SK-MEL-5 (cell line): ENCODE results near the genes UGGT2, MBNL2, RAP2A and FARP1.

DNA sequence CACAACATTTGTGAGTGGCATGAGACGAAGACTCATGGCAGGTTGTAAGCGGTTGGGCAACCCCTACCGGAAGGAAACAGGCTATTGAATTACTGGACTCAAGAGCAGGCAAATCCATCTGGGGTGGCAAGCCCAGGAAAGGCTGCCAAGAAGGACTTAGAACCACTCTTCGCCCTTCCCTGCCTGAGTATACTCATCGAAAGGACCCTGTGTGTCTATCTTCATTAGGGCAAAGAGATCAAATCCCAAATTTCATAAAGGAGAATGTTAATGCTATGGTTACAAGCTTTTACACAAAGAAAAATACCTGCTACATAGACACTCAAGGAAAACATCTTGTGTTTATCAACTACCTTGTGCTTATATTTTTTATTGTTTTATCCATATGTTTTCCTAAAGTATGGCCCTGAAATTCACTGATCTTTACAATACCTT is 22.2 kb upstream of the CLDN10 start:
RAMPAGE:
- cytosol, long total RNA: no peak
- long total RNA: no peak
- nucleus, long total RNA: no peak

GRCh38 chr13:95677776-95678465 is 982 bp downstream of the DNAJC3 start:
RAMPAGE:
- cytosol, long total RNA: no peak
- long total RNA: no peak
- nucleus, long total RNA: no peak

RAMPAGE:
- cytosol, long total RNA: start-site peak on the minus strand at chr13:96053376-96053395, 743 and 331 reads in 2 replicates
- long total RNA: no peak
- nucleus, long total RNA: start-site peak on the minus strand at chr13:96053355-96053395, 2,608 and 817 reads in 2 replicates
Measured at GRCh38 chr13:96052499-96053680, at the start of gene UGGT2. TSS of gene UGGT2 (minus strand) at chr13:96053401.

RAMPAGE:
- cytosol, long total RNA: no peak
- long total RNA: no peak
- nucleus, long total RNA: no peak
Measured at GRCh38 chr13:96091007-96091861, 1.3 kb downstream of the HS6ST3 start.

GRCh38 chr13:97221812-97223103 is at the start of gene MBNL2:
TSS of gene MBNL2 (plus strand) at chr13:97222333.
RAMPAGE:
- cytosol, long total RNA: start-site peak on the plus strand at chr13:97222274-97222357, 89 and 107 reads in 2 replicates
- long total RNA: start-site peak on the plus strand at chr13:97222295-97222338, 55 and 64 reads in 2 replicates
- nucleus, long total RNA: start-site peak on the plus strand at chr13:97222295-97222359, 107 and 52 reads in 2 replicates

DNA sequence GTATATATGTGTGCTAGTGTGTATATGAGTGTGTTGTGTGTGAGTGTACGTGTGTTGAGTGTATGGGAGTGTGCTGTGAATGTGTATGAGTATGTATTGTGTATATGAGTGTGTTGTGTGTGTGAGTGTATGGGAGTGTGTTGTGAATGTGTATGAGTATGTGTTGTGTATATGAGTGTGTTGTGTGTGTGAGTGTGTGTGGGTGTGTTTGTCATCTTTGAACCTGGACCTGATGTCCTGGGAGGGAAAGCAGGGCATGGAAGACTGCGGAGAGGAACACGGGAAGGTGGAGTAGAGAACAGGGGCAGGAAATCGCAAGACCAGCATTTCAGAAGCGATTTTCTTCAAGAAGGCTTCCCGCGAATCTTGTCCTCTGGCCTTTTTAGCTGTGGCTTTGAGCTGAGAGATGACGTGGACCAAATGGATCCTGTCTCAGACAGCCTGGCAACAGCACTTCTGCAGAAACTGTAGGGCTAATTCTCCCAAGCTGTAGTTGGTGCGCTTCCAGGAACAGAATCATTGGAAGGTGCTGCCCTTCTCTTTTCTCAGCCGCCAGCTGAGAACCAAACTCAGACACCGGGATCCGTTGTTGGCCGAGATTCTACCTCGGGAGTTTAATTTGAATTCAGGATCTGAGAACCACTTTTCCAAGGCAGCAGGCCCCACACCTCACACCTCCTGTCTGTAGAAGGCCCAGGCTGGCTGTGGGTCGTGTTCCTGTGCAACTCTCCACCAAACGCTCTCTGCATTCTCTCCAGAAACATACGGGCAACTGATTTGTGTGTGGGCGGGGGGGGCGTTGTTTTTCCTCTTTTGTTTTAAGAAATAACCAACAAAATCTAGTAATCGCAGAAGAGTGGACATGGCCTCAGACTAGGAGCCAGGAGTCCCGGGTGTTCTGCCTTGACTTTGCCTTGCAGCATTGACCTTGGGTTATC is 94.6 kb upstream of the RAP2A start:
RAMPAGE:
- cytosol, long total RNA: no peak
- long total RNA: no peak
- nucleus, long total RNA: no peak

DNA sequence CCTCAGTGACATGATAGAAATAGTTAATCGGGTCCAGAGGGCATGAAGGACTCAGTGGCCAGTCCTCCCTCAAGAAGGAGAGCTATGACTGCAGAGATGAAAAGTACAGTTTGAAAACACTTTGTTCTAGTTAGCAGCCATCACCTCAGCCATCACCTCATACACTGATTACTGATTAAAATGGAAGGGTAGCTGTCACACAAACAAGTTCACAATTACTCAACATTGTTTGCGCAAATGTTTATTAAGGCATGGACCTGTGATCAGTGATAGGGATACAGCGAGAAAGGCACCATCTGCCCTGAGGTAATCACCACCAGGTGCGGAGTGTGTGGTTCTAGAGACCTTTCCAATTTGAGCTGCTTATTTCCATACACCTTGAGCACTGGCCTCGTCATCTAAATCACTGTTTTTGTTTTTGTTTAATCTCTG is 85.3 kb upstream of the RAP2A start:
RAMPAGE:
- cytosol, long total RNA: no peak
- long total RNA: no peak
- nucleus, long total RNA: no peak

RAMPAGE:
- cytosol, long total RNA: no peak
- long total RNA: no peak
- nucleus, long total RNA: no peak
Measured at GRCh38 chr13:97434026-97434267, at the start of gene RAP2A. TSS of gene RAP2A (plus strand) at chr13:97434169.

GRCh38 chr13:98142351-98143169 is at the start of gene FARP1:
TSS of gene FARP1 (plus strand) at chr13:98143094.
RAMPAGE:
- cytosol, long total RNA: no peak
- long total RNA: no peak
- nucleus, long total RNA: no peak

DNA sequence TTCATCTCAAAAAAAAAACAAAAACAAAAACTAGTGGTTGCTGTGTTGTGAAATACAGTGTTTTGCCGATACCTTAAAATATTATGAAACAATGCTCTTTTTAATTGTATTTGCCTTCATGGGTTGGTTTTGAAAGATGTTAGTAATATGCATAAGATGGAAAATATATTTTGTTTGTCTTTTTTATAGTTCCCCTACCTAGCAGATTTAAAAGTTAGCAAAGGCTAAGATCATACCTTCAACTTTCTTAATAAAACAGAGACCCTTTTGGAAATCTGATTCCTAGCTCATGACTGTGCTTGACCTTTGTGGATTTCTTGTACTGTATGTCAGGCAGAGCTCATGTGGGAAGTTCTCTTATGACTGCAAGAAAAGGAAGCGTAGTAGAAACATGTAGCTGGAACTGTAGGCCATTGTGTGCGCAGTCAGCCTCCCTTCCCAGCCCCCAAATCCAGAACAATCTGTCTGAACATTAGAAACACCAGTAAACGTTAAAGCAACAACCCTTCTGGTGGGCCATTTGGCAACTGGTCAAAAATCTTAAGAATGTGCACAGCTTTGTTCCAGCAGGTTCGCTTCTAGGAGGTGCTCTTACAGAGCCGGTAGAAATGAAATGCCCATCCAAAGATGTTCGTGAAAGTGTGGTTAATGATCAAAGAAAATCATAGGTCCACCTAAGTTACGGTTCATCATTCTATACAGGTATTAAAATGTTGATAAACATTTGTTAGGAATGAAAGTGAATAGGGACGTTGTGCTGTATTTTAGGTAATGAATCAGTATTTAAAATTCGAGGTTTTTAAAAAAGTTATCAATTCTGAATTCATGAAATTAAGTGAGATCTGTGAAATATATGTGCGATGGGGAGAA is 78.7 kb upstream of the RNF113B start:
RAMPAGE:
- cytosol, long total RNA: no peak
- long total RNA: no peak
- nucleus, long total RNA: no peak

GRCh38 chr13:98285928-98286524 is 109.0 kb upstream of the RNF113B start:
RAMPAGE:
- cytosol, long total RNA: no peak
- long total RNA: no peak
- nucleus, long total RNA: no peak

GRCh38 chr13:98440503-98440704 is 136.5 kb downstream of the STK24 start:
RAMPAGE:
- cytosol, long total RNA: no peak
- long total RNA: no peak
- nucleus, long total RNA: no peak

DNA sequence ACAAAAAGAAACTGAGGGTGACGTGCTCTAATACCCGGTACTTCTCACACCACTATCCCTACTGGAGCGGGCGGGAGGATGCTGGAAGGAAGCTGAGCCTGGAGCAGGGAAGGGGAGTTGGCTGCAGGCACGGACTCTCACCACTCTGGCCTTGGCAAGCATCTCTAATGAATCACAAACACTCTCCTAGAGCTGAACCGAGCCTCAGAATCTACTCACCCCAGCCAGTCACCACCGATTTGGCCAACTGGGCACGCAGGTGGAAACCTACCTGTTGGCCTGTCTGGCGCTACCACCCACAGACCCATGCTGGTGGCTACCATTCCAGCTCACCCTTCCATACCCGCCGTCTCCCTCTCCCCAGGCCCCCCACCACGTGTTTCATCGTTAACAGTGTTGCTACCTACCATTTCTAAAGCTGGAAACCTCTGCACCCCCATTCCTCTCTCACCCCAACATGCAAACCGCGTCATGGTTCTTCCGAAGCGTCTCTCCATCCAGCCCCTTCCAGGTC is 48.0 kb downstream of the STK24 start:
RAMPAGE:
- cytosol, long total RNA: no peak
- long total RNA: no peak
- nucleus, long total RNA: no peak

RAMPAGE:
- cytosol, long total RNA: no peak
- long total RNA: no peak
- nucleus, long total RNA: no peak
Measured at GRCh38 chr13:98535518-98536042, 41.3 kb downstream of the STK24 start.

RAMPAGE:
- cytosol, long total RNA: no peak
- long total RNA: no peak
- nucleus, long total RNA: no peak
Measured at GRCh38 chr13:98559065-98559606, 17.8 kb downstream of the STK24 start.

GRCh38 chr13:98570757-98571647 is 5.9 kb downstream of the STK24 start:
RAMPAGE:
- cytosol, long total RNA: no peak
- long total RNA: no peak
- nucleus, long total RNA: no peak

GRCh38 chr13:98658025-98658535 is 81.2 kb upstream of the STK24 start:
RAMPAGE:
- cytosol, long total RNA: no peak
- long total RNA: no peak
- nucleus, long total RNA: no peak

GRCh38 chr13:98761112-98761338 is 8.6 kb upstream of the SLC15A1 start:
RAMPAGE:
- cytosol, long total RNA: no peak
- long total RNA: no peak
- nucleus, long total RNA: no peak

DNA sequence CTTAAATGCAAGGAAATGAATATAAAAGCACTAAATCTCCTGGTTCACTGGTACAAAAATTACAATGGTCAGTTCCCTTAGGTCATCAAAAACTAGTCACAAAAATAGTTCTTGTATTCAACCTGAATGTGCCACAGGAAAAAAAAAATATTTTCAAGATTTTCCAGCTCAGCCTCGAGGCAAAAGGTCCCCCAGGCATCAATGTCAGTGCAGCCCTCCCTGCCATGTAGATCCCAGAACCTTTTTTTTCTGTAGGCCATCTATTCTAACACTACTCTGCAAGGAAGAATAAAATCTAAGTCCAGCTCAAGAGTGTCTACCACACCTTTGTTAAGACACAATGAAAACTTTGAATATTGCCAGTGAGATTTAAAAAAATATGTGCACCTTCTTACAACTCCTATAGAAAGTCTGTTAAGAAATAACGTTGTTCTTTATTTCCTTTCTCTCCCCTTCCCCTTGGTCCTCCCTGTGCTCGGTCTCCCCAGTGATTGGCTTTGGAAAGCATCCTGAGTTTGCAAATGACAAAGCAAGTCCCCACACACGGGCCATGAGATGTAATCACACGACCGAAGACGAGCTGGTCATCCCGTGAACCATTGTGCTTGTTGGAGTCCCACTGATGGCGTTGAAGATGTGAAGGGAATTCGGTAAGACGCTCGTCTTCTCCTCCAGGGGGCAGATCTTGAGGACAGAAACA is 41.7 kb upstream of the SLC15A1 start:
RAMPAGE:
- cytosol, long total RNA: no peak
- long total RNA: no peak
- nucleus, long total RNA: no peak

DNA sequence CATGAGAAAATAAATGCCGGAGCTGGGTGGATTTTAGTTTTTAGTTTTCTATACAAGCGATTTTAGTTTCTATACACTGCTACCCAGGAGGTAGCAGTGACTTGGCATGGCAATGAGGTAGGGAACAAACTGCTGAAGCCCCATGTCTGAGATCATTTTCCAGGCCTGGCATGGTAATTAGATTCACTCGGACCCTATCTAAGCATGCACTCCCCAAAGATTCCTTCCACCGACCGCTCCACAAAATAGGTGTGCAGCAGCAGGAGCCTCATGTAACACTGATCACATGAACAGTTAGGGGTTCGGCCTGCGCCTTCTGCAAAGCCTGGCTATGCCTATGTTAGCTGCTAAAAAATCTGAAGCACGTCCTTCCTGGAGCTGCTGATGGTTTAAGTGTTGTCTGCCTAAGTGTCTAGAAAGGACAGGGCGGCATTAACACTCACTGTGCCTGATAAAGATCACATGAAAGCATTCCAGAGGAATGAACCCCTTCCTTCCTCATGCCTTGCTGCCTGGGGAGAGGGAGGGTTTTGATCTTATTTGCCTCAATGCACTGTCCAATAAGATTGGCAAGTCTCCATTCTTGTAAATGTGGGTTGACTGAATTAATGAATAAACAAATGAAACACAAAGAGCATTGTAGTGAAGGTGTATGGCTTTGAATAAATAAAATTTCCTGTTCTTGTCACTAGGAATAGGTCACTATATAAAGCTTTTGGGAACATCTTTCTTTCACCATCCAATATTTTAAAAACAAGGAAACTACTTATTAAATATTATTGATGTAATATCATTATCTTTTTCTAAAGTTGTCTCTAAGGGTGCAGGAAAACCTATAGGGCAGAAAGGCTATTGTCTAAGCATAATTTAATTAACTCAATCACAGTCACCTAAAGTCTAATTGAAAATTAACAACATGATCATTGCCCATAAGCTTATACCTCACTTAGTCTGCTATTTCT is 5.2 kb downstream of the DOCK9 start:
RAMPAGE:
- cytosol, long total RNA: no peak
- long total RNA: no peak
- nucleus, long total RNA: no peak